Frontal cortex (tissue), 2 donors: Measurements from ENCODE around the genes TLNRD1 and STARD5.

GRCh38 chr15:80685000-80685222, 10.2 kb upstream of the ABHD17C start:
- RAMPAGE, long total RNA, result no peak

DNA sequence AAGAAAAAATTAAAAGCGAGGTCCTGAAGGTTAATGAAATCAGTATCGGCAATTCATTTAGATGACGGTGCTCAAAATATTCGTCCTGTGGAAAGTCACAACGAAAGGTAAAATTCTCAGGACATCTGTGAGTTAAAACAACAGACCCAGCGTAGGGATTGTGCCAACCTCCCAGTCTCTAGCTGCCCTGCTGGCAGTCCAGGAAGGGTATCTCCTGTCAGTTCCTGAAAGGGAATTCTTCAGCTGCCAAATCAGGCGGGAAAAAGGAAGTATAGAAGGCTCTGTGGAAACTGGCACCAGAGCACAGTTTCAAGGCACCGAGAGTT, 1.2 kb upstream of the ABHD17C start:
- RAMPAGE, long total RNA, result no peak

DNA sequence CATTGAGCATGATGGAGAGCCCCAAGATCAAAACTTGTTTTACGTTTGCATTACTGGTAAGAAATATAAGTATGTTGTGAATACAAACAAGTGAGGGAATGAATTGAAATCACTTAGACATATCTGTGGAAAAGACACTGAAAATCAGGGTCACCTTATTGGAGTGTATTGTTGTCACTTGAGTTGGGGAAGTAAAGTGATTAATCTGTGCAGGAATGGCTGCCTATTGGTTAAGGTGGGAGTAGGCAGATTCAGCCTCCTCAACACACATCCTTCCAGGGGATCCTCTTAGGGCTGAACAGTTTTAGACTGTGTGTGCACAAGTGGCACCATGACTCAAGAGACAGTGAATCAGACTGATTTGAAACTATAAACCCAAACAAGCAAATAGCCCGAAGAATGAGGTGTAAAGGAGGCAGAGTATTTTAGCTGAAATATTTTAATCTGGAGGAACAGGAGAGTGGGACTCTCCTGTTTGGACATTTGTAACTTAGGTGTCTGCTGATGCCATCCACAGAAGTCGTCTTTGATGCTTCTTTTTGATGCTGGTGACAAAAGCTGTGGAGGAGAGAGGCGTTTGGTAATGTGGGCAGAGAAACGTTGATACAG, 4.9 kb downstream of the ABHD17C start:
- RAMPAGE, long total RNA, result no peak

DNA sequence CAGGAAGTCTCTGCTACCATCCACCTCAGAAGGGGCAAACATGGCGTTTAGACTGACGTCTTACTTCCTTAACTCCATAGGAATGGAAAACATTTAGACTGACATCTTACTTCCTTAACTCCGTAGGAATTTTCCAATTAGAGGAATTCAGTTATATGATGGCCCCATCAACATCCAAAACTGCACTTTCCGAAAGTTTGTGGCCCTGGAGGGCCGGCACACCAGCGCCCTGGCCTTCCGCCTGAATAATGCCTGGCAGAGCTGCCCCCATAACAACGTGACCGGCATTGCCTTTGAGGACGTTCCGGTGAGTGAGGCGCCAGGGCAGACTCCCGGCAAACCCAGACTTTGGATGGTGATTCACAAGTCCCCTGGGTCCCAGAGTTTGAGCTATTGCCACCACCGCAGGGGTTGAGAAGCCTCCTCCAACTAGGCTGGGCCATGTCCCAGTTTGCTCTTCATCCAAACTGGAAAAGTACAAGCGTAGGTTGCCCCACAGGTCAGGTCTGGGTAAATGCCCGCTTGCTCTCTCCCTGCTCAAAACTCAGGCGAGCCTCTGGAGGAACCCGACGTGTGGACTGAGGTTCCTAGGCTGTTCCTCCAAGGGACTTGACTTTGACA, 57.8 kb downstream of the MESD start:
- RAMPAGE, long total RNA, result no peak

GRCh38 chr15:80978847-80979599, 10.6 kb downstream of the MESD start:
- RAMPAGE, long total RNA, result no peak

DNA sequence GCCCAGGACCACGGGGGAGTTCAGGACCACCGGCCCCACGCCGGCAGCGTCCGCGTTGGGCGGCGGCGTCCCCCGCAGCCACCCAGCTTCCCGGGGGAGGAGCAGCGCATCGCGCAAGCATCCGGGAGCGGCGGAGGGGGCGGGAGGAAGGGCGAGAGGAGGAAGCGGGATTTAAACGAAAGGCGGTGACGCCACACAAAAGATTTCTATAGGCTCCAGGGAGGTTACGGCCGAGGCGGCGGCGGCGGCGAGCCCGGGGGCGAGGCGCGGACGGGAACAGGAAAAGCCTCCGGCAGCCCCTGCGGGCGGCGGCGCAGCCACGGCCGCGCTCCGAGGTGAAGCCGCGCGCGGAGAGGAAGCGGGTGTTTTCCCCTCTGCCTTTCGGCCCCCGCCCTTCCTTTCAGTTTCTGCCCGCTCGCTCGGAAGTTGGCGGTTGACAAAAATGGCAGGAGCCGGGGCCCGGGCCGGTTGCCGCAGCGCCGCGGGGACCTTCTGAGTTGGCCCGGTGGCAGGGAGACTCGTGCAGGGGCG, at the start of gene TLNRD1:
Gene TLNRD1, plus strand, starts transcription at position 198 of the 531 bp plus-strand sequence.
- RAMPAGE, long total RNA, result no peak

DNA sequence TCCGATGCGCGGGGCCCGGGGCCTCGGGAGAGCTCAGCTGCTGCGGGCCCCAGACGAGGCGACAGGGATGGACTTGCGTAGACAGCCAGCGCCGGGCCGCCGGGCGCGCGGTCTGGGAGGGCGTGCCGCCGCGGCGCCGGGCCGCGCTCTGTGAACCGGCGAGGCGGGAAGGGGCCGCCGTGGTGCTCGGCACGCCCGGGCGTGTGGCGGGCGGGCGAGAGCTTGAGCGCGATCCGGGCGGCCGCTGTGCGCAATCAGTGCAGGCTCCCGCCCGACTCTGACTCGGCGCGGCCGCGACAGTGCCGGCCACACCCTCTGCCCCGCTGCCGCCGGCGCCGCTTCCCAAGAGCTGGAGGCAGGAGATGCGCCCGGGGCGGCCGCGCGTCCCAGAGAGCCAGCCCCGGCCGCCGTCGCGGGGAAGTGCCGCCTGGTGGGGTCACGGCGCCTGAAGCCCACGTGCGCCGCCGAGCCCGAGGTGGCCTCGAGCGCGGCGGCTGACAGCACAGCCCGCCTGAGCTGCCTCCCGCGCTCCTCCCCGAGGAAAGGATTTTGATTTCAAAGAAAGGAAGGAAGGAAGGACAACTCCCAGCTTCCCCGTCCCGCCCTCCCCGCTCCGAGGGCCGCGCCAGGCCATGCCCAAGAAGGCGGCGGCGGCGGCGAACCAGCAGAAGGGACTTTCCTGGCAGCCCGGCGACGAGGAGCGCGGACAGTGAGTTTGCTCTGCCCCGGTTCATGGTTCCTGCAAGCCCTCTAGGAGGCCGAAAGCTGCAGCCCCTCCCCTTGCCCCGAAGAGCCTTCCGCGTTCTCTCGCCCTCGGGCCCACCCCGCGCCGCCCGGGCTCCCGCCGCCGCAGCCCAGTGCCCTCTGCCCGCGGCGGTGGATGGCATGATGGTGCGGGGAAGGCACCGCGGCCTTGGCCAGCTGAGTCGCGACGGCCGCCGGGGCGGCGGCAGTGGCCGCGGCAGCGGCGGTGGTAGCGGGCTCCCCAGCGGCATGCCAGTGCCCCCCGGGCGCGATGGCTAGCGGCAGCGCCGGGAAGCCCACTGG, 857 bp downstream of the TLNRD1 start:
- RAMPAGE, long total RNA, result no peak

DNA sequence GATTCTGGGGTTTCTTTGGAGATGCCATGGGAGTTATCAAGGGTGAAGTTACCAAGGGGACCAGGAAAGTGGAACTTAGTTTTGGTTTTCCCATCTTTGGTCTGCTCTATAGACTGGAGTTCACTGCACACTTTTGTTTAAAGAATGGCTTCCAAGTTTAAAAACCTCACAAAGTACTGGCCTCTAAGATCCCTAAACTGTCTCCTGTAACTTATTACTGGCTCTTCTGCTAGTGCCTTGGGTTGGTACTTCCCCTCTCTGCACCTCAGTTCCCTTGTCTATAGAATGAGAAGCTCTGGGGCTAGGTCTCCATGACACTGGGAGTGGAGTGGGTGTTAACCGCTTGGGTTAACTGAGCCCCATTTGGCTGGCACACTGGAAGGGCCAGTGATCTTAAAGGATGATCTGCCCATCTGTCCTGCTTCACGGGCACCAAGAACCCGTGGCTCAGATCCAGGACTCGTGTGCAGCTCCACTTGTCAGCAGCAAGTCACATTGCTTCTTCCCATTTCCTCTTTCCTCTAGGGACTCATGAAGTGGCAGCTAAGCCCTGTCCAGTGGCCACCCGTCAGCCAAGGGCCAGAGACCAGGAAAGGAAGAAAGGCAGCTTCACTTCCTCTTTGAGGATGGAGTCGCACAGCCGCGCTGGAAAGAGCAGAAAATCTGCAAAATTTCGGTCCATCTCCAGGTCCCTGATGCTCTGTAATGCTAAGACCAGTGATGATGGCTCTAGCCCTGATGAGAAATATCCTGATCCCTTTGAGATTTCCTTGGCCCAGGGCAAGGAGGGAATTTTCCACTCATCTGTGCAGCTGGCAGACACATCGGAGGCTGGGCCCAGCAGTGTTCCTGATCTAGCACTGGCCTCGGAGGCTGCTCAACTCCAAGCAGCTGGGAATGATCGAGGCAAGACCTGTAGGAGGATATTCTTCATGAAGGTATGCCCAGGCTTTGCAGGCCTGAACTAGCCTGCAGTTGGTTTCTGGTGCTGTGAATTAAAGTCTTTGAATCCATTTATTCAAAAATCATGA, 28.4 kb downstream of the IL16 start:
- RAMPAGE, long total RNA, result no peak

DNA sequence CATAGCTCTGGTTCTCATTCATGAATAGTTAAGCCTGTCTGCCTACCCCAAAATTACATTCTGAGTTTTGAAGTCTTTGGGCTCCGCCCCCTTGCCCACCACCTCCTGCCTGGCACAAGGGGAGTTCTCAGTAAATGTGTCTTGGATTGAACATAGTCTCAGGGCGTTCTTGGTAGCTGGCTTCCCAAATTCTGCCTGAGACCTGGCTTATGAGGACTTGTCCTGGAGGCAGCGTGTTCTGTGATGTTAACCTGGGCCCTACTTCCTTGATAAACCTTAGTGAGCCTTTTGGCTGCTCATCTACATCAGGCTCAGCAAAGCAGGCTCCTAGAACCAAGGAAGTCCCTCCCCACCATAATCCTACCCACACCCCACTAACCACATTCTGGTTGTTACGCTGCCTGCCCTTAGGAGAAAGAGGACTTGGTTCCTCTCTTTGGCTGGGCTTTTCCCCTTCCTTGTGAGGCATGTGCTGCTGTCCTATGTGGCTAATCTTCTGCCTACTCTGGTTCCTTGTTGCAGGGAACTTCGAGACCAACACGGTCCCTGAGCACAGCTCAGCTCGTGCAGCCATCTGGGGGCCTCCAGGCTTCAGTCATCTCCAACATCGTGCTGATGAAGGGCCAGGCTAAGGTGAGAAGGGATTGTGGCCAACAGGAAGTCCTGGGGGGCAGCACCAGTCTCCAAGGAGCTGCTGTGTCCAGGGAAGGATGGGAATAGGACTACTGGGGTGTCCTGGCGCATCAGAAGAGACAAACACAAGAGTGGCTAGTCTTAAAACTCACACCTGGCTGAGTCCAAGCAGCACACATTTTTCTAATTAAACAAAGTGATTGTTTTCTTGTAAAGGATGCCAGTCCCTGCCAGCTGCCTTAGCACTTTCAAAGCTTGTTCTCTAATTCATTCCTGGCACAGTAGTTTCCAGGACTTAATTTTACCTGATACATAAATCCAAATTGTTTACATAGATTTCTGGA, 54.6 kb downstream of the STARD5 start:
- RAMPAGE, long total RNA, result no peak

- RAMPAGE, long total RNA, result no peak
These were observed at the start of gene STARD5 for GRCh38 chr15:81323723-81324680. TSS of gene STARD5 (minus strand) at chr15:81324141.

DNA sequence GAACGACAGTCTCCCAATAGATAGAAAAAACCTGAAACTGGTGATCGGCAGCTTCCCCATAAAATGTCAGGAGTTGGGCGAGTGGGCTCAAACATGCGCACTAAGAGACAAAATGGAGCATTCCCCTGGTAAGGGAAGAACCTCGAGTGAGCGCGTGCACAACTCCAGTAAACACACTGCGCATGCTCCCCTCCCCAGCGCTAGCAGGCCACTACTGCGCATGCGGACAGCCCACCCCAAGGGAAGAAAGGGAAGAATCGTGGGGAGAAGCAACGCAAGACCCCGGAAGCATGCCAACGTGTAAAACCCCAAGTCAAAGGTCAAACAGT, 7.7 kb upstream of the STARD5 start:
- RAMPAGE, long total RNA, result no peak

GRCh38 chr15:81419283-81419966, 45.4 kb upstream of the TMC3 start:
- RAMPAGE, long total RNA, result no peak

DNA sequence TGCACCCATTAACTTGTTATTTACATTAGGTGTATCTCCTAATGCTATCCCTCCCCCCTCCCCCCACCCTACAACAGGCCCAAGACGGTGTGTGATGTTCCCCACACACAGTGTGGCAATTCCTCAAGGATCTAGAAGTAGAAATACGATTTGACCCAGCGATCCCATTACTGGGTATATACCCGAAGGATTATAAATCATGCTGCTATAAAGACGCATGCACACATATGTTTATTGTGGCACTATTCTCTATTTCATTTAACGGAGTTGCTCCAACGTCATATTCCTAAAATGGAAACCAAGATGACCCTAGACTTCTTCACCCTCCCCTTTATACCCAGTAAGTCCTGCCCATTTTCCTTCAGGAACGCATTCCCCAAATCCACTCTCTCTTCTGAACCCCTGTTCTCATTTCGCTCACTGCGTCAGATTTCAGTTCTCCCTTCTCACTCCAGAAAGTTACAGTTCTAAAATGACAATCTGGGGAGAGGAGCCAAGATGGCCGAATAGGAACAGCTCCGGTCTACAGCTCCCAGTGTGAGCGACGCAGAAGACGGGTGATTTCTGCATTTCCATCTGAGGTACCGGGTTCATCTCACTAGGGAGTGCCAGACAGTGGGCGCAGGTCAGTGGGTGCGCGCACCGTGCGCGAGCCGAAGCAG, 175.5 kb downstream of the MEX3B start:
- RAMPAGE, long total RNA, result no peak

DNA sequence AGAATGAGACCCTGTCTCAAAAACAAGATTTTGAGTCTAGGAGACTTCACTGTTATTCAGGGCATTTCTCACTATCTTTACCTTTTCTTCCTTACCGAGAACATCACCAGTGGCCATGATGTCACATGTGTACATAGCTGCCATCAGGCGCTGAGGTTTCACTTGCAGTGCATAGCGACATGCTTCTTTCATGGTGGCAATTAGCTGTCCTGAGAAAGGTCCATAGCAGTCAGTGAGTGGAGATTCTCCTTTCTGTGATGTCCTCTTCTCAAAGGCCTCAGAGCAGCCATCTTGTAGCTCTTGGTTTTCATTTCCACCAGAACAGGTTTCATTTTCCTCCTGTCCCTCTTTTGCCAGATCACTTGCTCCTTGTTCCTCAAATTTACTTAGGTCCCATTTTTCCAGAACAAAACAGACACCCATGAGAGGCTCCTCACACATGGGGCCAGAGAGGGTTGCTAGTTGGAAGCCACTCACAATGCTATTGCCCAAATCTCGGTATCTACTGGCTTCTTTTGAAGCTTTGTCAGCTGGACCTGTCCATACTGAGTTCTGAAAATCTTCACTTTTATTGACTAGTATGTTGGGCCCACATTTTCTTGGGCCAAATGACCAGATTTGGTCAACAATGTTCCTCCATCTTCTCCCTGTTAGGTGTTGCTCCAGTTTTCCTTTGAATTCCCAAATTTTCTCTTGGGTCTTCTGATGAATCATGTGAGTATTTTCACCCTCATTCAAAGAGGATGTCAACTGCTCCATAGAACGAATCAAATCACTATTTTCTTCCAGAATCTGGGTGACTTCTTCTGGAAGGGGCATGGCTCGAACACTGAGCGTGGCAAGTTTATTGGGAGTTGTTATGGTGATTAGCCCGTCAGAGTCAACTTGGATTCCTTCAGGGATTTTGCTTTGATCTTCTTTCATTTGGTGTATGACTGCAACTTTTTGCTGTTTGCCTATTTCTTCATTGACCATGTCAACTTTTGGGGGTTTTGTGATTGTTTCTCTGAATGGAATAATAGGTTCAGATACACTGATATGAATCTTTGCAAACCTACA, 105.9 kb upstream of the MEX3B start:
- RAMPAGE, long total RNA, result no peak

GRCh38 chr15:82263258-82263742, 682 bp downstream of the SAXO2 start:
- RAMPAGE, long total RNA, result no peak

- RAMPAGE, long total RNA, result no peak
These were observed 16.2 kb downstream of the GOLGA6L10 start for GRCh38 chr15:82332866-82333699.

- RAMPAGE, long total RNA, result no peak
These were observed 5.8 kb upstream of the GOLGA6L10 start for GRCh38 chr15:82354932-82355541.

- RAMPAGE, long total RNA, result no peak
These were observed 3.5 kb downstream of the RPS17 start for GRCh38 chr15:82536752-82537128.

GRCh38 chr15:82750820-82751156, 41.1 kb upstream of the AP3B2 start:
- RAMPAGE, long total RNA, result no peak

- RAMPAGE, long total RNA, result no peak
These were observed 34.5 kb downstream of the WHAMM start for GRCh38 chr15:82843959-82844363.